Cardiac fibroblast (primary cell): ENCODE data around the genes OTOS, DUSP28 and RNPEPL1.

GRCh38 chr2:239326564-239327356 lies 74.1 kb downstream of the HDAC4 start:
- RRBS = no CpG with 5 or more reads among the region's 15 CpGs

DNA sequence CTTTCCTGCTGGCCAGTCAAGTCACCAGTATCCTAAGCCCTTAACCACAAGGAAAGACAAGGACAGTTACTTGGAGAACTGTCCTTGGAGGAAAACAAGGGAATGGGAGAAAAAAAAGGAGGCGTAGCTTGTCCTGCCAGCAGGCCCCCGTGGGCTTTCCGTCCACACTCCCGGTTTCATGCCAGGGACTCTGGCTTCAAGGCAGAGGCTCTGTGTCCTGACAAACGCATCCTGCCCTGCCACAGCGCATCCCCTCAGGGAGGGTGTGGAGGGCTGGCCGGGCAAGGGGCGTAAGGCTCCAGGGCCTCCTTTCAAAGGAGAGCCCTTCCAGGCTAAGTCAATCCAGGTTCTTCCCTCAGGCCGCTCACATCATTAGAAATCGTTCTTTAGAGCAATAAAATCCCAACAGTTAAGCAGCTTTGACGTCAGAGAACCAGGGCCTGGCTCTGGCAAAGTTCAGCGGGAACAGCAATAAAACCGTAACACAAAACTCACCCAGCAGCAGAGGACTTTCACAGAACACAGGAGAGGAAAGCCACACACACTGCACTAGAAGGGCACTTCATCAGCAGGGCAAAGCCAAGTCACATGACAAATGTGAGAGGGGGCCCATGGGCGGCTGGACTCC lies 52.3 kb downstream of the HDAC4 start:
- RRBS = no CpG with 5 or more reads among the region's 14 CpGs

GRCh38 chr2:239396722-239397883 lies 3.7 kb downstream of the HDAC4 start:
- RRBS = no CpG with 5 or more reads among the region's 26 CpGs

- RRBS = 68% methylated on average over 3 of the region's 28 CpGs
Measured at GRCh38 chr2:239397884-239399038, 2.6 kb downstream of the HDAC4 start.

- RRBS = no CpG with 5 or more reads among the region's 4 CpGs
Measured at GRCh38 chr2:239606052-239606434, 205.2 kb upstream of the HDAC4 start.

GRCh38 chr2:240140055-240140870 lies at the start of gene OTOS:
OTOS (minus strand) TSS chr2:240140658.
- RRBS = 38% methylated on average over 5 of the region's 17 CpGs

- RRBS = no CpG with 5 or more reads among the region's 31 CpGs
Measured at GRCh38 chr2:240467035-240468104, 31.9 kb downstream of the GPC1 start.

GRCh38 chr2:240560061-240561140 lies at the start of gene DUSP28:
DUSP28 (plus strand) TSS chr2:240560357.
- RRBS = 2% methylated on average over 42 of the region's 127 CpGs

GRCh38 chr2:240568280-240569025 lies at the start of gene RNPEPL1:
RNPEPL1 (plus strand) TSS chr2:240568484.
- RRBS = 2% methylated on average over 77 of the region's 135 CpGs

GRCh38 chr2:240569341-240569764 lies 1.1 kb downstream of the RNPEPL1 start:
- RRBS = no CpG with 5 or more reads among the region's 7 CpGs

DNA sequence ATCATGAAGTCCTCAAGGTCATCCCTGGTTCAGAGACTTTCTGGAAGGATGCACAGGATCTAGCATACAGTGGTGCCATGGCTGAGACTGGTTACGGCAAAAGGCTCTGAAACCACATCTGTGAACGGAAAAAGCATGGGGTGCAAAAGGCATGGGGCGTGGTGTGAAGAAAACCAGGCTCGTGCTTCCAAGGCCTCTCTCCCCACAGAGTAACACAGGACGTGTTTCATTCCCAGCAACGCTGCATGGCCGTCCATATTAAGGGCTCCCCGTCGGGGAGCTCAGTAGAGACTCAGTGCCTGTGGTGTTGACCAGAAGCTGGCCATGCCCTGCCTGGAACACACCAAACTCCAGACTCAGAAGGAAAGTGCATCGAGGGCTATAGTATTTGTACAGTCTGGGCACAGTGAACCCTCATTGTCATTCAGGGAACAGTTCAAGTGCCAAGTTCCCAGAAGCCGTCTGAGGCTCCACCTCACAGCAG lies 18.0 kb downstream of the AQP12A start:
- RRBS = no CpG with 5 or more reads among the region's 11 CpGs

DNA sequence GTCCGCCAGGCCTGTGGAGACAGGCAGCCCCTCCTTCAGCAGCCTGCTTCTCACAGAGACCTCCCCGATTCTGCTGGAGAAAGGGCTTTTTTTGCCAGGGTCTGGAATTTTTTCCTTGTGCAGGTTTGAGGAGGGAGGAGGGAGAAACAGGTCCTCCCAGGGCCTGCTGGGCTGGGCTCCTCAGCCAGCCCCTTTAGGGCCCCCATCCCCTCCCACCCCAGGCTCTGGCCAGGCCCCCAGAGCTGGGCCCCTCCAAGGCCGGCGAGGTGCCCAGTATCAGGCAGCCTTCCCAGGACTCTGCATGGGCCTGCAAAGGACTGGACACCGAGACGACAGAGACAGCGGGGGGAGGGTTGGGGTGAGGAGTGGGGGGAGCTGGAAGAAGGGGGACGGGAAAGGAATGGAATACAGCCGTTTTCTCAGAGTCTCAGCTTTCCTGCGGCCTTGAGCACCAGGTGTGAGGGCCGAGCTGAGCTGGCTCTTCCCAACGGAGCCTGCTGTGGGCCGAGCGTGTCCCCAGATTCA lies 27.8 kb downstream of the KIF1A start:
- RRBS = no CpG with 5 or more reads among the region's 14 CpGs

- RRBS = 1% methylated on average over 5 of the region's 54 CpGs
Measured at GRCh38 chr2:240819533-240820048, 428 bp downstream of the KIF1A start.

- RRBS = no CpG with 5 or more reads among the region's 21 CpGs
Measured at GRCh38 chr2:240875467-240876229, 7.0 kb downstream of the AGXT start.

DNA sequence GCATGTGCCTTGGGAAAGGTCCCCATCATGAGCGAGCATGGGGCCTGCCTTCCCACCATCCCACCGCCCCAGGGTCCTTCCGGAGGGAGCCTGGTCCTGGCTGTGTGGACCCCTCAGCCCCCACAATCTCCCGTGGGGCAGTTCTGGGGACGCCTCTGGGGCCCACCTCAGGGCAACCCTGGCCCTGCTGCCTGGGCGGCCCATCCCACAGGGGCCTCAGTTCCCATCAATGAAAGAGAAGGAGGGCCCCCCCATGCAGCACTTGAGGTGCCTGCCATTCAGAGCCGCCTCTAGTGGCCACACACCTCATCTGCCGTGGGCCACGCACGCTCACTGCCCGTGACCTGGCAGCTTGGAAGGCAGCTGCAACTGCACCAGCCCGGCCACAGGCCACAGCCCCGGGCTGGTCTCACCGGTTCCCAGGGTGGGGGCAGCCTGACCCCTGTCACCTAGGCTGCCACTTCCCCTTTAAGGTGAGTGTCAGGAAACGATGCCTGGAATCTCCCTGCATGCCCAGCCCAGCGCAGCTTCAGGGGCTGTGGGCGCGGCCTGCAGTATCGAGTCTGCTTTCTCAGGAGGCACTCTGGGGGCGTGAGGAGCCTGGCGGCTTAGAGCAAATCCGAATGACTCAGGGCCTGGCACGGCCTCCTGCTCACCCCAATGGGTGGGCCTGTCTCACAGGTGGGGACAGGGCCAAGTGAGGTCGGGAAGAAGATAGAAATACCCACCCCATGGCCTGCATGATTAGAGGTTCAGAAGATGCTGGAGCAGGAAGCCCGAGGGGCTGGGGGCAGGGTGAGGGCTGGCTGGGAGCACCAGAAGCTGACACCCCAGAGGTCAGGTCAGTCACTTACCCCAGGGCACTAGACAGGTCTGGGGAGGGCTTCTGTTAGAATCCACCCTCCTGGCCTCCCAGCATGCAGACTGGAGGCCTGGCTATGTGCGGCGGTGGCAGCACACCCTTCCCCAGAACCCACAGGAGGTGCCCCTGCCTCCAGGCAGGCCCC lies 2.5 kb downstream of the MAB21L4 start:
- RRBS = 100% methylated on average over 2 of the region's 27 CpGs

GRCh38 chr2:240991329-240992285 lies 6.8 kb upstream of the SNED1 start:
- RRBS = 4% methylated on average over 3 of the region's 34 CpGs

GRCh38 chr2:241036361-241037532 lies 38.3 kb downstream of the SNED1 start:
- RRBS = 31% methylated on average over 8 of the region's 57 CpGs

DNA sequence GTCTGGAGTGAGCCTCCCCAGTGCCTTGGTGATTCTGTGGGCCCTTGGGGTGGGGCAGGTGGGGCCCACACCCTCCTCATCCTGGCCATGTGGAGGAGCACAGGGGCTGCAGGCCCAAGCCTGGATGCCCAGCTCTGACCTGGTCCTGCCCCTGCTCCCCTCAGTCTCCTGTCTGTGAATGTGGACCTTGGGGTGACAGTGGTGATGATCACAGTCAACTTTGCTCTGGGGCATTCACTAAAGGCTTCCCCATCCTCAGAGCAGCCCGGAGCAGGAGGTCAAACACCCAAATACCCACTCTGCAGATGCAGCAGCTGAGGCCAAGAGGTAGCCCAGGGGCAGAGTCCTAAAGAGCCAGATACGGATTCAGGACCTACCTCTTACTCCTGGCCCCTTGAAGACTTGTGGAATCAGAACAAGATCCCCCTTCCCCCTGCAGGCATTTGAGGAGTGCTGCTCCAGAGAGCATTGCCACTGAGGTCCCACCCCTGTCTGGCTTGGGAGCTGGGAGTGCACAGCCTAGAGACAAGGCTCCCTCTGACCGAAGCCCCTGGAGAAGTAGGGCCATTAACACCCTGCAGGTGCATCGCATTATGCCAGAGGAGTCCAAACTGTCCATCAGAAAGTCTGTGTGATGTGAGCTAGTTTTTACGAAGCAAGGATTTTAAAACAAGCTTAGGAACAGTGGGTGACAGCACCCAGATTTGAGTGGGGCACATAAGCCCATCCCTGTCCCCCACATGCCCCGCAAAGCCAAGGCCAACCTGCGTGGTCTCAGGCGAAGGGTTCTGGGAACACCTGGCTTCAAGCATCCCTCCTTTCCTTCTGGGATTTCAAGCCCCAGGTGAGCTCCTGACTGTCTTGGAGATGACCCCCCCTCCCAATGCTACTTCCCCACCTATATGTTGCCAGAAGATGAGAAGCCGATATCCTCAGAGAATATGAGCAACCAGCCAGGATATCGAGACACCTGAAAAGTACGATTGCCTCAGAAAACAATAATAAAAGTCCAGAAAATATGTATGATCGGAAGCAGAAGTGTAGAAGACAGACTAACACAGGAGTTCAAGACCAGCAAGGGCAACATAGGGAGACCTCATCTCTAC lies 48.4 kb downstream of the MTERF4 start:
- RRBS = no CpG with 5 or more reads among the region's 12 CpGs

DNA sequence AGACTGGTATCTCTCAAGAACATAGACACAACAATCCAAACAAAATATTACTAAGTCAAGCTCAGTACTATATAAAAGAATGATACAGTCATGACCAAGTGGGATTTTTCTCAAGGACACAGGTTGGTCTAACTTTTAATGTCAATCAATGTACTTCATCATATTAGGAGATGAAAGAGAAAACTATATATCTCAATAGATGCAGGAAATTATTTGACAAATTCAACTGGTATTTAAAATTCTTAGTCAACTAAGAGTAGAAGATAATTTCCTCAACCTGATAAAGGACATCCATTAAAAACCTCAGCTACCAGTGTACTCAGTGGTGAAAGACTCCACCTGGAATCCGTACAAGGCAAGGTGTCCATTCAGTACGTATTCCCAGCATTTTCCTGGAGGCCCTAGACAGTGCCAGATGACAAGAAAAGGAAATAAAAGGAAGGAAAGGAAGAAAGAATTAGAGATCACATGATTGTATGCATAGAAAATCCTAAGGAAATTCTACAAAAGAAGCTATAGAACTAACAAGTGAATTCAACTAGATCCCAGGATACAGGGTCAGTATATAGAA lies 42.5 kb downstream of the MTERF4 start:
- RRBS = no CpG with 5 or more reads among the region's 2 CpGs

GRCh38 chr2:241071383-241071994 lies 30.6 kb downstream of the MTERF4 start:
- RRBS = no CpG with 5 or more reads among the region's 30 CpGs